ENCODE results near the genes MMP20, CASP5, AASDHPPT and NPAT.

GRCh38 chr11:102599744-102600370 is 25.3 kb downstream of the MMP20 start:
- PRO-cap, 3 experiments, result no peak in any of the 3 experiments

GRCh38 chr11:102625094-102625661 is at the start of gene MMP20:
Gene MMP20, minus strand, starts transcription at chr11:102625332.
- PRO-cap, 3 experiments, result no peak in any of the 3 experiments

DNA sequence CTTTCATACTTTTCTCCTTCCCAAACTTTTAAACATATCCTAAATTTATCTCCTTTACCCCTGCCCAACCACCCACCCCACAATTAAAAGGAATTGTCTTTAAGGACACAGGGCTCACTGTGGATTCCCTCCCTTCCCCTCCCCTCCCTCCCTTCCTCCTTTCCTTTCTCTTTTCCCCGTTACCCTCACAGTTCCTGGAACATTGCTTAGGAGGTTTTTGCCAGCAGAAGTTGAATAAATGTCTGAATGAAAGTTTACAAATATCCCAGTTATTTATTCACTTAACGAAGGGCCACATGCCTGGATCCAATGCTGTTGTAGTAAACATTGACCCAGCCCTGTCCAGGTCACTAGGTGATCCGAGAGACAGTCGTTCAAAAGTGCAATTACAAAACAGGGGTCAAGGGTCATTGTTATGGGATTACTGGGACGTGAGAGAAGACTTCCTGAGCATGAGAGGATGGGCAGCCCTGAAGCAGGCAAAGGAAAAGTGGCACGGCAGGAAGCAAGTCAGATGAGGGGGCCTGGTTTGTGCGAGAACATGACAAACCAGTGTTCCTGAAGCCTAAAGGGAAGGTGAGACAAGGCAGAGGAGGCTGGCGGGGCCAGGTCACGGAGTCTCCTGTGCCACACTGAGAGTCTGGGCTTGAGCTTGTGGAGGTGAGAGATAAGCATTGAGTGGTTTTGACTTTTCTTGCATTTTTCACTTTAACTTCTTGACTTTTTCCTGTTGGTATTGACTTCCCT is 15.7 kb upstream of the MMP20 start:
- PRO-cap, 3 experiments, result no peak in any of the 3 experiments

DNA sequence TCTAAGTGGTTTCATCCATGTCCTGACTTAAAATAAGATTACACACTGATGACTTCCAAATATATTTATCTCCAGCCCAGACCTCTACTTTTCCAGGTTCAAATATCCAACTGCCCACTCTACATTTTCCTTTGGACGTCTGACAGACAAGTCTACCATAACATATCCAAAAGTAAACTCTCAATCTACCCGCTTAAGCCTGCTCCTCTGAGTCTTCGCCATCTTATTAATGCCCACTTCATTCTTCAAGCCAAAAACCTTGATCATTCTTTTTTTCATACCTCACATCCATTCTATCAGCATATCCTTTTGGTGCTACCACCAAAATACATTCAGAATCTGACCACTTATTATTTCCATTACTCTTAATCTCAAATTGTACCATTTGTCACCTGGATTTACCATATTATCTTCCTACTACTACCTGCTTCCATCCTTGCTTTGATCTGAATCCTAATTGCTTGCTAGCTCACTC is 36.2 kb downstream of the DCUN1D5 start:
- PRO-cap, 3 experiments, result no peak in any of the 3 experiments

DNA sequence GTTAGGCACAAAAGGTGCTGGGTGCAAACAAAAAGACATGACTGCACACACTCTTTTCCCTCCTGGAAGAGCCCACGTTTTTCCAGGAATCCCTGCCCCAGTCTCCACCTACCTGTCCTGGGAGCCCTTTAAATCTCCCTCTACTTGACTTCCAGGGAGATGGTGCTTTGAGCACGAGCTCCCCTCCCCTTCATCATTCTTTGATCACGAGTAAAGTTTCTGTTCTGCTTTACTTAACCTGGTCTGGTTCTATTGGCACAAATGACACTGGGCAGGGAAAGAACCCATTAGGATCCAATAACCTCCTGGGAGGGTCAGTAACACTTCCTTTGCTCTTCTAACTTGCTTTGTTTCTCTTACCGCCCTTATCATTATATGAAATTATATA is 137.5 kb upstream of the DDI1 start:
- PRO-cap, 3 experiments, result no peak in any of the 3 experiments

- PRO-cap, 3 experiments, result no peak in any of the 3 experiments
These were observed at the start of gene CASP5 for GRCh38 chr11:105022856-105023494. Gene CASP5, minus strand, starts transcription at chr11:105023168.

DNA sequence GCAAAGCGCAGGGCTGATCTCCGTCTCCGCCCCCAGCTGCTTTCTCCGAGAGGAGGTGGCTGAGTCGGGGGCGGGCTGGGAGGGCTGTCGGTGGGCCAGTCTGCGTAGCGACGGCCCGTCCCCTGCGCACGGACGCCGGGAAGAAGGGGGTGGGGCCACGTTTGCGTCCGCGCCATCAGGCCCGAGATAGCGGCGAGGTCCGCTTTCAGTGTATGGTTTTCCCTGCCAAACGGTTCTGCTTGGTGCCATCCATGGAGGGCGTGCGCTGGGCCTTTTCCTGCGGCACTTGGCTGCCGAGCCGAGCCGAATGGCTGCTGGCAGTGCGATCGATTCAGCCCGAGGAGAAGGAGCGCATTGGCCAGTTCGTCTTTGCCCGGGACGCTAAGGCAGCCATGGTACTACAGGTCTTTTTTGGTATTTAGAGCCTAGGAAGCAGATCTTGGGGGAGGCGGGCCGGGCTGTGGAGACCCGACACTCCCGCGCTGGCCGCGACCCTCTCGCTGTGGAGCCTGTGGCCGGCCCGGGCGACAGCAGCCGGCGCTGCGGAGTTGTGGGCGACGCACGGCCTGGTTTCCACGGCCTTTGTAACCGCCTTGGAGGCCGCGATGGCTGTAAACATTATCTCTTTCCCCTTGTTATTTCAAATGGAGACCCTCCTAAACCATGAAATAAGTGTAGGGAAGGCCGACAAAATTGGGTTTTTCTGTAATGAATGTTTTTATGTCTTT is at the start of gene AASDHPPT:
AASDHPPT (plus strand) TSS at position 164 of the 728 bp plus-strand sequence.
- PRO-cap, 3 experiments, result peak in 3 of 3 experiments; most common plus-strand start position 142 of the sequence (in 3); most common minus-strand start position 590 of the sequence (in 1)

DNA sequence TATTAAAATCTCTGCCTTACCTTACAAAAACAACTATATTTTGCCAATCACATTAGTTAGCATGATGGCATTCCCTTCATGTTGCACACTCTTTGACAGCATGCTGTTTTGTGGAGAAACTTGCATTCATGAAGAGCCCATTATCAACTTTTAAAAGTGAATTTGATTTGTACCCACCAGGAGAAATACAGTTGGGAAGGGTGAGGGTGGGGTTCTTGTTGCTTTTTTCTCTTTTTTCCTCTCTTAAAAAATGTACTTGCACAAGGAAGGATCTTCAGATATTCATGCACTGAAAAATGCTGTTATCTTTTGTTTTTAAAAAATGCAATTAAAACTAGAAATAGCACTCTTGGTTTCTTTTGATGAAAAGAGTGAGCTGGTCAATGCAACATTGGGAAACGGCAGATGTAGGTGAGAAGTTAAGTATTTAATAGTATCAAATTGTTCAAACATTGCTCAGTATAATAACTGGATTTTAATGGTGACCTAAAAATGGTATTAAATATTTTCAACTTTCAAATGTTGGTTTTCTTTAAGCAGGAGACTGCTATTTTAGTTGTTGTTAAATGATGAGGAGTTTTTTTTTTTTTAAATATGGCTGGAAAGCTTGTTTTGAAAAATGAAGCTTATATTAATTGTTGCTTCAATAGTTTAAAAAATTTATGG is 16.7 kb upstream of the ACAT1 start:
- PRO-cap, 3 experiments, result no peak in any of the 3 experiments

- PRO-cap, 3 experiments, result peak in 3 of 3 experiments; most common minus-strand start chr11:108222638 (in 3)
These were observed at the start of gene NPAT for GRCh38 chr11:108222504-108222852. Gene NPAT, minus strand, starts transcription at chr11:108222638.

DNA sequence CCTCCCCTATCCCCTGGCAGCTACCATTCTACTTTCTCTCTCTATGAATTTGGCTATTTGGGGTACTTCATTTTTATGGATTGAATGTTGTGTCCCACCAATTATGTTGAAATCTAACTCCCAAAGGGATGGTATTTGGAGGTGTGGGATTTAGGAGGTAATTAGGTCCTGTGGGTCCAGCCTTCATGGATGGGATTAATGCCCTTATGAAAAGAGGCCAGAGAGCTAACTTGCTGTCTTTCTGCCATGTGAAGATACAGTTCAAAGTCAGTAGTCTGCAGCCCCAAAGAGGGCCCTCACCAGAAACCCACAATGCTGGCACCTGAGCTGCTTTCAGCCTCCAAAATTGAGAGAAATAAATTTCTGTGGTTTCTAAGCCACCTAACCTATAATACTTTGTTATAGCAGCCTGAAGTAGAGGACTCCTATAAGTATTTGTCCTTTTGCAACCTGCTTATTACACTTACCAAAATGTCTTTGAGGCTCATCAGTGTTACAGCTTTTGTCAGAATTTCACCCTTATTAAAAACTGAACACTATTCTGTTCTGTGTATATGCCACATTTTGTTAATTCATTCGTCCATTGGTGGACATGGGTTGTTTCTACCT is 16.2 kb downstream of the ATM start:
- PRO-cap, 3 experiments, result no peak in any of the 3 experiments

GRCh38 chr11:108261596-108262142 is 38.8 kb downstream of the ATM start:
- PRO-cap, 3 experiments, result no peak in any of the 3 experiments

DNA sequence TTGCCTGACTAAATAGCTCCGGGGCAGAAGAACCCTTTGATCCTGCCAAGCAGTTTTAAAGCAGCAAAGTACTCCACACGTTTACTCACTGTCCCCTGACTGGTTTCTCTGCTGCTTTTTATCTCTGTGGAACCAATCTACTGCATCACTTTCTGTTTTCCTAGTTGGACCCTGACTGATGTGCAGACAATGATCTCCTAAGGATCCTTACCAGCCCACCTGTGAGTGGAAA is 21.4 kb downstream of the EXPH5 start:
- PRO-cap, 3 experiments, result no peak in any of the 3 experiments

DNA sequence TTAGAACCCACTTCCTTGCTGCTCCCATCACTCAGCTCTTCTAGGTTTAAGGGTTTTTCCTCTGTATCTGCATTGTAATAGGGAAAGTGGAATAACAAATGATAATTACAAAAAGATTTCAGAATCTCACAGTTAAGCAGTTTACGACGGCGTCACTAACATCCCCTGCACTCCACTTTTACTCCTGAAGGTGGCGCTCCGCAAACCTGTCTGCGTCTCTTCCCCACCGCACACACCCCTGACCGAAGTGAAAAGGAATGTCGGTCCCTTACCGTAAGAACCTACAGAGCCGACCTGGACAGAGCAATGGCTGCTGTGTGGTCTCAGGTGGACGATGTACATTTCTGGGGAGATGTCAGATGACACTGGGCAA is 80.9 kb downstream of the ZC3H12C start:
- PRO-cap, 3 experiments, result no peak in any of the 3 experiments

DNA sequence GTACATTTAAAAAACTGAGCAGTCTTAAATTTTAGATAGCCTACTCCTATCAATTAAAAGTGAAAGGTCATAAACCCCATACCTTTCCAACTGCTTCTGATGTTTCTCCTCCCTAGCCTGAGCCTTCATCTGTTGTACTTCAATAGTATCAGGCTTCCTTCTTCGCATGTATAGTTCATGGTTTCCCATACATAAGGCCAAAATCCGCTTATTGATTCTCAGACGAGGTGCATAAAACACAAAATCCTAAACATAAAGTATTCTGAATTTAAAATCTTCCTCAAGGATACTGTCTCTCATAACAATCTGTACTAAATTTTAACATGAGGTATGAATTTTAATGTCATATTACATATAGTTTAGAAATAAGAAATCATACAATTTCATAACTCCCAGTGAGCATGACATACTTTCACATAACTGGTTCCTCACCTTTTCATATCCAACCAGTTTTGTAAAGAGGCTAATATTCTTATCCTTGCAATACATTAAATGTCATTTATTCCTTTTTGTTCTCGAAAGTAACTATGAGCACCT is 42.5 kb downstream of the RDX start:
- PRO-cap, 3 experiments, result no peak in any of the 3 experiments

DNA sequence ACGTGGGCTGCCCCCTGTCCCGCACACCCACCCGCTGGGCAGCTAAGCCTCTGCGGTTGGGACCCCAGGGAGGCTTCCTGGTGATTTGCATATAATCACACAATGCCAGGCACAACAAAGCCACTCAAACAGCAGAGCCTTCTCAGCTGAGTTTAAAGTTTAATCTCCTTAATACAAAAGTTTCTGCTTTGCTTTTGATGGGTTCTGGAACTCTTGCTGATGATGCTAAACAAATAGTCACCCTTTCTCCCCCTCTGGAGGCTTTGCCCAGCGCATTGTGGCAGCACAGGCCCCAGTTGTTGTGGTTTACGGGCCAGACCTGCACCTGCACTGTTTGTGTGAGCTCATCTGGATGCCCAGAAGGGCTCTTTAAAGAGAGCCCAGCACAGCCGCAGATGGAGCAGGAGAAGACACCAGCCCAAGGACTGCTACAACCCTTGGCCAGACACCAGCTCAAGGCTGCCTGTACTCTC is 60.0 kb upstream of the POU2AF1 start:
- PRO-cap, 3 experiments, result no peak in any of the 3 experiments

DNA sequence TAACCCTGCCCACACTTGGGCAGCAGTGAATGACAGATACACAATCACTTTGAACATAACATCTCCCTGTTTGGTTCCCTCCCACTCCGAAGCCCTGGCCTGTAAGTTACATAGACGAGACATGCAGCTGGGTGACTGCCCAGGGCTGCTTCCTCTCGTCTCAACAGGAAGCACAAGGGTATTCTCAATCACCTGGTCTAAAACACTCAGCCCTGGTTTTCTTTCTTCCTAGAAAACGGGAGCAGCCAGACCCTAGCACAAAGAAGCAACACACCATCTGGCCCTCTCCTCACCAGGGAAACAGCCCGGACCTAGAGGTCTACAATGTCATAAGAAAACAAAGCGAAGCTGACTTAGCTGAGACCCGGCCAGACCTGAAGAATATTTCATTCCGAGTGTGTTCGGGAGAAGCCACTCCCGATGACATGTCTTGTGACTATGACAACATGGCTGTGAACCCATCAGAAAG is 19.4 kb downstream of the LAYN start:
- PRO-cap, 3 experiments, result no peak in any of the 3 experiments

GRCh38 chr11:111561826-111562072 is 21.2 kb downstream of the LAYN start:
- PRO-cap, 3 experiments, result no peak in any of the 3 experiments

- PRO-cap, 3 experiments, result no peak in any of the 3 experiments
These were observed 45.2 kb downstream of the PPP2R1B start for GRCh38 chr11:111720827-111721461.

DNA sequence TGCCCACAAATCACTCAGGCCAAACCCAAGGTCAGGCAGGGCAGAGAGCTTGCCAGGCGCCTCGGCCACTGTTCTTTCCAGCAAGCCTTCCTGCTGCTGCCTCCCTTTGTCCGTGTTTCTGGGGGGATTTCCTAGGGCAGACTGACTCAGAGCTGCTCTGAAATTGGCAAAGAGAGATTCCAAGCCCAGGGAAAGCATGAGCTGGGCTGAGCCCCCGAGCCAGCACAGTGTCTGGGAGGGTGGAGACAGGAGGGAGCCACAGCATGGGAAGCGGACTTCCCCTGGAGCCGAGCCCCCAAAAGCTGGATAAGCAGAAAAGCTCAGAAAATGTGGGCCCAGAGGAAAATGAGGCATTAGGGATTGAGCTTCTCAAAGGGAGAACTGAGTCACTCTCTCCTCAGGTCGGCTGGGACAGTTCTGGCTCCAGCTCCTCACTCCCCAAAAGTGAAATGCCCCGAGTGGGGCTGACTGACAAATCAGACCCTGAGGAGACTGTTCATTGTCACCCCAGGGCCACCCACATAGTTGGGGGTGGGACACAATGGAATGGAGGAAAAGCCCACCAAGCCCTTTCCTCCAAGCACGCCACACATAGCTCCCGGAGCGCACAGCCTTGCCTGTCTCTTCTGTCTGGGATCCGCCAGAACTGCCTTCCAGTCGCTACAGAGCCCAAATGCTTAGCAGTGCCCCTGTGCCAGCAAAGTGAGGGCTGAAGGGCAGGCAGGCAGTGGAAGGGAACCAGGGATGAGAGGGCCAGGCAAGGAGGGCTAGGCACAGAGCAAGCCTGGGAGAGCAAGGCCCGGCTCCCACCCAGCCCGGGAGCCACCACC is 32.9 kb downstream of the PPP2R1B start:
- PRO-cap, 3 experiments, result peak in 2 of 3 experiments; most common plus-strand start position 225 of the sequence (in 2); most common minus-strand start position 143 of the sequence (in 2)

DNA sequence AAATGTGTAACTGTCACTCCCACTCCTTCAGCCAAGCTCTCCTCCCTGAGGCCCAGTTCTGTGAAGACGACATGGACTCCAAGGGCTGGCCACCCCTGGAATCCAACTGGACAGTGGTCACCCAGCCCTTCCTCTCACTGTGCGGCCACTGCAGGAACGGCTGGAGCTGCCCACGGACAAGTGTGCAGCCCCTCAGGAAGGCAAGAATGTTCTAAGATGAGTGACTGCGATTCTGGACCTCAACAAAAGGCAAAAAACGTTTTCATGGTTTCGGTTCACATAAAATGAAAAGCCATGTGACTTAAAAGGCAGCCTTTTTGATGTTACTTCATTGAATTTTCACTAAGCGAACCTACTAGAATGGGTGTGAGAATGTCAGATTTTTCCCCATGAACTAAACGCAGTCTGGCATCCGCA is 29.8 kb downstream of the PPP2R1B start:
- PRO-cap, 3 experiments, result no peak in any of the 3 experiments

All from Metastatic Breast Carcinoma in the Ovary (tissue), 3 donors.